Measurements from ENCODE around the genes MEOX1, PPY, HDAC5, SLC4A1 and SLC25A39.

DNA sequence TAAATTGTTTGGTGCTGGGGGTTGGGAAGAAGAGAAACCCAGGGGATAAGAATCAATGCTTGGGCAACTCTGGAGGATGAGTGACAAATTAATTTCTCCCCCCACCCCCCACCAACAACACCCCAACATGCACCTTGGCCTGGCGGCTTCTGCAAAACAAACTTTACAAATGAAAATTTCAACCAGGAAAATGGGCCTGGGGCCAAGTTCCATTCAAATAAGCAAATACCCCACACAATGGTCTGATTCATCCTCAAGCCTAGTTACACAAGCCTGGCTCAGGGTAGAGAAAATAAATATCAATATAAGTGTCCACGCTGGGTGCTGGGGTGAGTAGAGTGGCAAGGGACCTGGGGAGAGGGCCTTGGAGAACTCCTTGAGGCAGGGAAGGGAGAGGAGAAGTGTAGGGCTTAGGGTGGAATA lies 1.6 kb downstream of the ETV4 start:
- PRO-cap, result no peak

DNA sequence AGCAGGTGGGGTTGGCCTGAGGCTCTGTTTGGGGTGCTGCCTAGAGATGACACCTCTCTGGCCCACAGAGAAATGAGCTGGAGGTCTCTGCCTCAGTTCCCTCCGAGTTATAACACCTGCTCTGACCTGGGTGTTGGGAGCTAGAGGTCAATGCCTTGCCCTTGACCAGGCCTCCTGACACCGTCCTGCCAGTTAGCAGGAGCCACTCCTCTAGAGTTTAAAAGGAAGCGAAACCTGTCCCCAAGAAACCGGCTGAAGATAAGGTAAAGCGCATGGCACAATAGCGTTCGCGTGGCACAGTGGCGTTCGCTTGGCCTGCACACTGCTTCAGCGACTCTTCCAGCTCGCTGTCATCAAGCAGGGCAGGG lies 28.1 kb upstream of the ETV4 start:
- PRO-cap, result no peak

DNA sequence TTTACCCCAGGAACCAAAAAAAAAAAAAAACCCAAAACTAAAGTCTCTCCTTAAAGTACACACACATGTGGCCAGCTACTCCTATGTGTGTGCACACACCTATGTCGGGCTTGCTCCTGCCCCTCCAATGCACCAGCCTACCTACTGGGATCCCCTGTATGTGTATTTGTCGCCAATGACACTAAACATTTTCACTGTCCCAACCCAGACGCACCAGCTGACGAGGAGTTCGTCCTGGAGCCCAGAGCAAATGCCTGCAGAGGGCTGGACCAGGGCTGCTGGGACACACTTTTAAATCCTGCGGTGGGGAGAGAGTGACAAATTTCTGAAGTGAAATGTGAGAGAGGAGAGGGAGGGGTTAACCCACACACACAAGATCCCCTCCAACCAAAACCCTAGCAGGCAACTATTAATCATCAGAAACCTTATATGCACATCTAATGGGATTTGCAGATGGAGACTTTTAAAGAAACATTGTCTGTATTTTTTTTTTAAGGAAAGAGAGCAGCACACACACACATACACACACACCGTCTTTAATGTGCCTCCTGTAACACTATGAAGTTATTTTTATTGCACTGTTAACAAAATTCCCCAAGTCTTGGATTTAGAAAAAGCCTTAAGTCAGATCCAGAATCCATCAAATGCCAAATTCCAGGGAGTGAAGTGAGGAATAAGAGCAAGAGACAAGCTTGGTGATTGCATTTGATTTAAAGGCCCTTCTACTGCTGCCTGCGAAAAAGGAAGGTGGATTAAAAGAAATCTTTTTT lies at the start of gene MEOX1:
MEOX1 (minus strand) TSS at position 266 of the 770 bp plus-strand sequence.
- PRO-cap, result no peak

- PRO-cap, result bidirectional peak, plus-strand start at chr17:43755756, minus-strand start at chr17:43755446
These were observed 3.3 kb downstream of the SOST start for GRCh38 chr17:43755219-43755833.

DNA sequence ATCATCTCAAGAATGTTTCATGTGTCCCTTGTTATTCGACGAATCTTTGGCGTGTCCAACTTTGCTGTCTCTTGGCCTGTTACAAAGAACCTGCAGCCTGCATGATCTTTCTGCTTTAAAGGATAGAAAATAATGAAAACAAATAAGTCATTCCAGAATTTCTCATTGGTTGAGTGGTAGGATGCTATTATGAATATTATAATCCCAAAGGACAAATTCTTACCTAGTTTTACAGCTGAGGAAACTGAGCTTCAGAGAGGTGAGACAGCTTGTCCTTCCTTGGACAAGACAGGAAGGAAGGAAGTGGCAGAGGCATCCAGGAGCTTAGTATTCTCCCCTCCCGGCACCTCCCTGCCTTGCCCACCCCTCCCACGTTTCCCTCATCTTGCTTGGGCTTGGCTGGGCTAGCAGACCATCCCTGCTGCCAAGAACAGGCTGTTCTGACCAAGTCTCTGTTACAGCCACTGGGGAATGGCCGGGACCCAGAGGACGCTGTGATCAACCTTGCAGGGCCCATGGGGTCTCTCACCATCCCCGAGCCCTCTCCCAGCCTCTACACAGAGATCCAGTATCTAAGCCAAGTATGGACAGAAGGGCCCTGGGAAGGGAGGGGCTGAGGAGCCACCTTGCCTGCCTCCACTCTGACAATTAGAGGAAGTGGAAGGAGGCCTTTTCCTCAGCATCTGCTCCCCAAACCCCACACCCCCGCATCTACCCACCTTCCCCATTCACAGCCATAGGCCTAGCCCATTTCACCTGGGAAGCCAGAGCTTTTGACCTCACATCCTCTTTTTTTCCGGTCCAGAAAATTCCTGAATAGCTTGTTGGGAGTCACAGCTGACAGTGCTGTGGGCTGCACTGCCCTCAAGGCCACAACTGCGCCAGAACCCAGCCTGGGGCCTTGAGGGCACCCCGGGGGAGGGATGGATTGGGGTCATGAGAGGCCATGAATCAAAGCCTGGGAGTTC lies 14.0 kb downstream of the CD300LG start:
- PRO-cap, result no peak

DNA sequence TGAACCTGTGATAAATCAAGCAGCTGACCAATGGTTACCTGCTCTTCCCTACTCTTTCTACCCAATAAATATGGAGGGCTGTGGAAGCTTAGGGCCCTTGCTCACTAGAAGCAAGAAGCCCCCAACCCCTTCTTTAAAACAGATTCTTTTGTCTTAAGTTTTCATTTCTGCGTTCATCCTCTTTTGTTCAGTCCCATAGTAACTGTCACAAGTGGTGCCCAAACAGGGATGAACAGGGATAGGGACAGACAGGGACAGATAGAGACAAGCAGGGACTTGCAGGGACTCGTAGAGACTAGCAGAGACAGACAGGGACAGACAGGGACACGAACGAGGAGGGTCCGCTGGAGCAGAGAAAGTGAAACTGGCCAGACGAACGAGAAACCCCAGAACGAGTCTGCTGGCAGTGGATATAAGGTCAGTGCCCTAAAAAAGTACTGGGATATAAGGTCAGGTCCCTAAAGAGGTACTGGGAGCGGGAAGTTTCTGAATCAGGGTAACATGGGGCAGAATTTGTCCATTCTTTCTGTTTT lies 25.3 kb downstream of the CD300LG start:
- PRO-cap, result no peak

DNA sequence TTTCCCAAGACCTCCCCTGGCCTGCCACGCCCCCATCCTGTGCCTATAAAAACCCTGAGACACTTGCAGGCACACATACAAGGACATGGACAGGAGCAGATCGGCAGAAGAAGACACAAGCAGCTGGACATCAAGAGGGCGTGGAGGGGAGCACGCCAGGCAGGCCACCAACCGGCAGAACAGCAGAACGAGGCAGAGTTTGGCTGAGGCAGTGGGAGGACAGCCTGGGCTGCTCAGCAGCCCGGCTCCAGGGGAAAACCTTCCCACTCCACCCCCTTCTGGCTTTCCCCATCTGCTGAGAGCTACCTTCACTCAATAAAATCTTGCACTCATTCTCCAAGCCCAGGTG lies 13.3 kb upstream of the MPP2 start:
- PRO-cap, result no peak

- PRO-cap, result no peak
These were observed at the start of gene PPY for GRCh38 chr17:43942432-43942764. Gene PPY, minus strand, starts transcription at chr17:43942476.

GRCh38 chr17:44079852-44080708 lies 9.5 kb downstream of the G6PC3 start:
- PRO-cap, result no peak

GRCh38 chr17:44084030-44084927 lies 13.7 kb downstream of the G6PC3 start:
- PRO-cap, result no peak

DNA sequence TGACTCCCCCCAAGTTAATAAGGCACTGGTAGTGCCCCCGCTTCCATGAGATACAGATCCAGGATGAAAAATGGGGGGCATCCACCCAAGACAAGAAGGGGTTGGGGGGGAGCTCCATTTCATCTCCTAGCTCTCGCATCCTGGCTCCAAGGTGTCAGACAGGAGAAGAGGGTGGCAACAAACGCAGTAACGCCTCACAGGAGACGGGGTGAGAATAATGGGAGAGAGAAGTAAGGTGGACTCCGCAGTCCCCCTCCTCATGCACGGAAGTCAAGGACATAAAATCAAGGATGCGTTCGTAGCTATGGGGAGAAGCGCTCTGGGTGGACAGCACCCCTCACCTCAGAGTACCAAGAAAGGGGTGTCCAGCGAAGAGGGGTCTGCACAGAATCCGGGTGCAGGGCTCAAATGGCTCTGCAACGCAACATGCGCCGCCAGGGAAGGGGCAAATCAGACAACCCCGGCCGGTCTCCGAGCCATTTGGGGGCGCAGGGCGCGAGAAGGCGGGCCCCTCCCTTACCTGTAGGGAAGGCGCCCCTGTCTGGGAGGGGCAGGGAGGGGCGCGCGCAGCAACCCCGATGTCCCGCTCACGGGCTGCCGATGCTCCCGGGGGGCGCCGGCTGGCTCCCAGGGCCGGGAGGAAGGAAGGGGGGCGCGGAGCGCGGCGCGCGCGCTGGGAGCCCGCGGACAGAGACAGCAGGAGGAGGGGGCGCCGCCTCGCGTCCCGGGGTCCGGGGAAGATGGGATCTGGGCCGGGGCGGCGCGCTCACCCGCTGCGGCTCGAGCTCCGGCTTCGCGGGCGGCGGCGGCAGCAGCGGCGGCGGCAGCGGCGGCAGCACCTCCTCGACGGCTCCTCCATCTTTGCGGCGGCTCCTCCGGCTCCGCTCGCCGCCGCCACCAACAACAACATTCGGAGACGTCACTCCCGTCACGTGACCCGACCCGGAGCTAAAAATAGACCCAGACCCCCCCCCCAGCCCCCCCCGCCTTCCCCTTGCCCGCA lies at the start of gene HDAC5:
HDAC5 (minus strand) TSS at position 908 of the 1,003 bp plus-strand sequence.
- PRO-cap, result bidirectional peak, plus-strand start outside the sequence, minus-strand start at position 857 of the sequence

- PRO-cap, result no peak
These were observed 7.9 kb upstream of the ATXN7L3 start for GRCh38 chr17:44207335-44208177.

- PRO-cap, result no peak
These were observed 6.3 kb downstream of the UBTF start for GRCh38 chr17:44212968-44213790.

- PRO-cap, result no peak
These were observed 3.9 kb downstream of the UBTF start for GRCh38 chr17:44215581-44216001.

GRCh38 chr17:44268043-44268514 lies at the start of gene SLC4A1:
Gene SLC4A1, minus strand, starts transcription at chr17:44268135.
- PRO-cap, result no peak

DNA sequence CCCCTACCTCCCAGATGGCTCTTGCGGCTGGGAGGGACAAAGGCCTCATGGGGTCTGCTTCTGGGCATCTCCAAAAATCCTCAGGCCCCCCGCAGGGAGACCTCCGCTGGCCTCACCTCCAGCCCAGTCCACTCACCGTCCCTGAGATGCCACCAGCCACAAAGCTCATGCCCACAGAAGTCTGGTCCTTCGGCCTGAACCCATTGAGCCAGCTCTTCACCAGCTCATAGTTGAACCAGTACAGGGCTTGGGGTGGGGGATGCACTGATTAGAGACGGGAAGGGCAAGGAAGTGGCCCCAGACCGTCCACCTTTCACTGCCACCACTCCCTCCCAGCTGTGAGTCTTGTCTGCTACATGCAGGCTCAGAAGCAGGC lies 4.1 kb downstream of the SLC25A39 start:
- PRO-cap, result no peak

GRCh38 chr17:44324161-44325102 lies at the start of gene SLC25A39:
Gene SLC25A39, minus strand, starts transcription at chr17:44324823.
- PRO-cap, result bidirectional peak, plus-strand start at chr17:44325017, minus-strand start at chr17:44324801

DNA sequence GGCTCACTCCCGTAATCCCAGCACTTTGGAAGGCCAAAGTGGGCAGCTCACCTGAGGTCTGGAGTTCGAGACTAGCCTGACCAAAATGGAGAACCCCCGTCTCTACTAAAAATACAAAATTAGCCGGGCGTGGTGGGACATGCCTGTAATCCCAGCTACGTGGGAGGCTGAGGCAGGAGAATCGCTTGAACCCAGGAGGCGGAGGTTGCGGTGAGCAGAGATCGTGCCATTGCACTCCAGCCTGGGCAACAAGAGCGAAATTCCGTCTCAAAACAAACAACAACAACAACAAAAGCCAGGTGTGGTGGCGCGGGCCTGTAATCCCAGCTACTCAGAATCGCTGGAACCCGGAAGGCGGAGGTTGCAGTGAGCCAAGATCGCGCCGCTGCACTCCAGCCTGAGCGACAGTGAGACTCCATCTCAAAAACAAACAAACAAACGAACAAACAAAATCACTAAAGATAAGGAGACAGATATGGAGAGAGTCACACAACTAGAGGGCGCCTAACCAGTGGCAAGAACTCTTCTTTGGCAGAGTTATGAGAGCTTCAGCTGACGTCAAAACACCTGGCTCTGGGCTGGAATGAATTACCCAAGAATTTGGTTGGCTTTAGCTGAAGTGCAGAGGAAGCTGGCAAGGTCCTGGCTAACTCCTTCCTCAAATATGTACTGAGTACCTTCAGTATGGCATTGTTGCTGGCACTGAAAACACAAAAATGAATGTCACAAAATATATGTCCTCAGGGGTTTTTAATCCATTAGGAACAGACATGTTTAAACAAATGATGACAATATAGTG lies 1.3 kb upstream of the CCDC43 start:
- PRO-cap, result no peak

DNA sequence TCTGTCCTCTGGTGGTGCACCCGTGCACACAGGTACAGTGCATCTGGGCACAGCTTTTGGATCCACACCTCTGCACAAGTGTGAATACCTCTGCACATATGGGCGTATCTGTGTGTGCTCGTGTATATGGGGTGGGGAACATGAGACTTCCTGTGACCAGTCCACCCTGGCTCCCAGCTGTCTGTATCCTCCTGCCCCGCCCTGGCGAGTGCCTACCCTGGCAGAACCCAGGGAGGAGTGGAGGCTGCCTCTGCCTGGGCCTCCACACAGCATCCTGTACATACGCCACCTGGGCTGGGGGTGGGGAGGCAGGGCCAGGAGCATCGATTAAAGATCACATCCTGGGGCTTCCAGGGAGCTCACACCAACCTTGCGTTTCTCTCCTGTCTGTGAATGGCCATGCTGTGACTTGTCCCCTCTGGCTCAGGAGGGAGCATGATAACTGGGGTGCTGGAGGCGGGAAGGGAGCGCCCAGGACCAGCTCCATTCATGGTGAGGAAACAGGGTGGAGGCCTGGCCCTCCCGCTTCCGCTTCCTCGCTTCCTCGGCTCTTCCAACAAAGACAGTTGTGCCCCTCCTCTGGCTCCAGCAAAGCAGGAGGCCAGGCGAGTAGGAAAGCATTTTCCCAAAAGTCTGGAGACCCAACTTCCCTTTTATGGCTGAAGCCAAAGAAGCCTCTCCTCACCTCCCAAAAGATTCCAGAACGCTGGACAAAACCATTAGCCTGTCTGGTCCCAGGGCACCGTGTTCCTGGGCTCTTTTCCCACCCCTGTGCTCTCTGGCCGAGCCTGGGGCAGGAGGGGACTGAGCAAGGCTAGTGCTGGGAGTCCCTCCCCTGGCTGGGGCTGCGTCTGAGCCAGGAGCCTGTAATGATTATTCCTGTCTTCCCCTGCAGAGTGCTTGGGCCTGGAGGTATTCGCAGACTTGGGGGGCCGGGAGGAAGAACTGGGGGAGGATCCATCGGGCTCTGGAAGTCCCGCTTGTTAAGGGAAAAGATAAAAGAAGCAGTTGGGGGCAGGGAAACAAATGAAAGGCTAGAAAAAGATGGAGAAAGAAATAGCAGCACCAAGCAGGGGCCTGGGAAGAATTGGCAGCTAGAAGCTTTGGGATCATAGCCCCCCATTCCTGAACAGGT lies 23.1 kb downstream of the ADAM11 start:
- PRO-cap, result no peak

- PRO-cap, result no peak
These were observed 35.3 kb downstream of the ADAM11 start for GRCh38 chr17:44793895-44794739.

All from pulmonary artery (tissue), 1 donor.